ENCODE measurements around a stretch of chr13.

DNA sequence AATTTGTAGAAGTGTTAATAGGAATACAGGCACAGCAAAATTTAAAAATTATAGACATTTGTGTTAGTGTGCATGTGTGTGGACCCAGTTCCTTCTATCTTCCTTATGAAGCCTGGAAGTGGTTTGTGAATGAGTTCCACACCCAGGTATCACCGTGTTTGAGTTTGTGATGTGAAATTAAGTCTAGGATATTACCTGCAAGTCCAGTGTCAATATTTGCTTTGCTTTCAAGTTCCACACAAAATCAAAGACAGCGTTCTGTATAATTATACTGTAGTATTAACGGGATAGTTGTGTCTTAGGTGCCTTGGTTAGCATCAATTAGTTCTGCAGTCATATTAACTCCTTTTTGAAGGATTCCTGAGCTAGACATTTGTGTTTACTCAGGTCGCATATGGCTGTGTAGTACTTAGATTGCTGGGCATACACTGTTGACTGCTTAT lies 54.3 kb downstream of the ERCC5 start:
- PRO-cap: no peak

GRCh38 chr13:105919529-105919817 lies 453.6 kb downstream of the DAOA start:
- PRO-cap: no peak

- PRO-cap: unidirectional peak, plus-strand start at chr13:106484804
Observed at GRCh38 chr13:106484701-106485468, 50.6 kb downstream of the EFNB2 start.

DNA sequence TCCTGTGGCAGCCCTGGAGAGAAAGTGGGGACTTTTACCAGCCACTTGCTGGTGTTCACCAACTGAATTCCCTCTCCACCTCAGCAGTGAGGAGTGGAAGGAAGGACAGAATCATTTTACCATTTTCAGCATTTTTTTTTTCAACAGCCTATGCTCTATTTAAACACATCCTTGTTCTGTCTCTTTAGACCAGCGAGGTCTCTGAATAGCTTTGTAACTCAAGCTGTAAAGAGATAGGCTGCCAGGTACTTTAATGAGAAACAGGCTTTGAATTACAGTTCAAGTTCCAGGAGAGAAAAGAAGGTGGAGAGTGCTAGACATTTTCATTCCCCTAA lies 38.9 kb downstream of the EFNB2 start:
- PRO-cap: no peak

GRCh38 chr13:106569461-106570231 lies 1.7 kb upstream of the ARGLU1 start:
- PRO-cap: no peak

GRCh38 chr13:106619964-106620455 lies 52.1 kb upstream of the ARGLU1 start:
- PRO-cap: no peak

DNA sequence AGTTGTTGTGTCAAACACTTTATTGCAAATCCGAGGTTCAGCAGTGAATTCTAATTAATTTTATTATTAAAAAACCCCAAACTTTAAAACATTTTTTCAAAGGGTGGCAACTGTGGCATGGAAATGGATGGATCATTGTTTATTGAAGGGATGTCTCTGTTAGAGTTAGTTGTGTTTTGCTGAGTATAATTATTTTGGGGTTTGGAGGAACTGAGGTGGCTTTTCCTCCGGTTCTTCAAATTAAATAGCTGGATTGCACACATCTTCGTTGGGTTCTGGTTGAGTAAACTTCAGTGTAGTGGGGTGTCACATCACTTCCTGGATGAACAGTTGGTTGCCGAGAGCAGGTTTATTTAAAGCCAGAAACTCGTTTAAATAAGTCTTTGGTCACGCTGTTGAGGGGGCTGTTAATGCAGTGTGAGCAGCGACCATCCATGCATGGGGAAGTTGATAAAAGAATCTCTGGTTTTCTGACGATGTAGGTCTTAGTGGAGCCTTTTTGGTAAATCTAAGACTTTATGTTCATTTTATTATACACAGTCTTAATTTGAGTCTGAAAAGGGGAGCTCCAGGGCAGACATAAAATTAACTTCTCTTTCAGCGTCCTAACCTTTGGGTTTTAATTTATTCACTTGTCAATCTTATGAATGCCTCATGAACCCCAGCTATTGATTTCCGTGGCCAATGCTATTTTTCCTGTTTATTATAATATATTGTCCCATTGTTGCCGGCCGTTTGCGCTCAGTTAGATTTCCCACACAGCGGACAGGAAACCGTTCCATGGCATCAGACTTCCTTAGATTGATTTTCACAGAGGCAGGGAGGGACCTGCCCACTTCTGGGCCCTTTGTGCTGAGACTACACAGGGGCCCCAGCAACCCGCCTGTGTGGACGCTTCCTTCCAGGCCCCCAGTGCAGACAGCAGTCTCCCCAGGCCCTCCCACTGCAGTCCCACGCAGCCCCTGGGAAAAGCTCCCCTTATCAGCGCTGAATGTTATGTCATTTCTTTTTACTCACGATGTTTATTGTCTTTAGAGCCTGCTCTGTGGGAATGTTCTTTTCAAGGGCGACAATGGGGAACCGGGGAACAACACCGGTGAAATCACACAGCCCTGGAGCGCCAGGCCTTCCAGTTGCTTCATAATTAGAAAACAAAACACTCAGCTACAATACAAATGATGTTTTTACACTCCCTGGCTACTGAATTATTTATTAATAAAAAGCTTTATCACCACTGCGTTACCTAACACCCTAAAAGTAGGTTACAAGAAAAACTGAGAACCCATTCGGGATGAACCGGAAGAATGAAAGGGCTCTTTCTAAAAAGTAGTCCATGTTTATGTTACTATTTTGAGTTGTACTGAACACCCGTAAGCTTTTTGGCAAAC lies 351.5 kb upstream of the ARGLU1 start:
- PRO-cap: no peak

- PRO-cap: no peak
Observed at GRCh38 chr13:107653766-107654055, 213.6 kb downstream of the NALF1 start.

- PRO-cap: no peak
Observed at GRCh38 chr13:108587337-108587536, 42.2 kb upstream of the MYO16 start.

GRCh38 chr13:109155018-109155928 lies 525.9 kb downstream of the MYO16 start:
- PRO-cap: no peak

DNA sequence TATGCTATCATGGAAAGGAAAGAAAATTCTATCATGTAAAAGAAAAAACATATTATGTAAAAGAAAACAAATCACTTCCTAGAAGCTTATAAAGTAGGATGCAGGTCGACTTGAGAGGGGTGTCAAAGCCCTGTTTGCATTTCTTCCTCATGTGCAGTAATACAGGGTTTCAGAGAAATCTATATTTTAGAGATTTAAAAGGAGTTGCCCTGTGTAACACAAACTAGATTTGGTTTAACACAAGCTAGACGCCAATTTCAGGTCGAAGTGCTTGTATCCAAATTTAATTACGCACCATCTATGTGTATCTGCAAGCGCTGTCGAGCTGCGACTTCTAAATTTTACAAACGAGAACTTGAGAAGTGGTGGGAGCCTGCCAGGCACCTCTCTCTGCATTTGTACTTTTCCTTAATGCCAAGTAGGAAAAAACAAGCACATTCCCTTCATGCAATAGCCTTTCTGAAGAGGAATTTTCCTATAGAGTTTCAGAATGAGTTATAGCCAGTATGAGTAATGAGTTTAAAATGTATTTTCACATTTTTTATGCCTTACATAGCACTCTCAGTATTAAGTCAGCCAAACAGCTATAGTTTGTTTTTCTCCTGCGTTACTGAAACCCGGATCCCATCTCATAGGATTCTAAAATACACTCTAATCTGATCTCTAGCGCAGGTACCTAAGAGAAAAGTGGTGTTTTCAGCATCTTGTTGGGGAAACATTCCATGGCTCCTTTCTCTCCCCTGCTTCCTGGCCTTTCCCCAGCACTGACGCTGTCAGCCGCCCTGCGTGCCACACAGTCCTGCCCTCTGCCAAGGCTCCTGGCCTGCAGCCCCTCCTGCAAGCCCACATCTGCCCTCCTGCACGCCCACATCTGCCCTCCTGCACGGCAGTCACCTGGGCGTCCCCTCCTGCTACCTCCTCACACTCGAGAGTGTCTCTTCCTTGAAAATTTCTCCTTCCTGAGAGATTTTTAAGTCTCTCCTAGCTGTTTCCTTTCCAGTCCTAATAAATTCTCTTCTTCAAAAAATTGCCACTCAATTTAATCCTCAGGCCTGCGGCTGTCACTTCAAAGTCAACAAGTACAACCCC lies 526.9 kb downstream of the MYO16 start:
- PRO-cap: no peak

GRCh38 chr13:109268627-109269311 lies 517.6 kb downstream of the IRS2 start:
- PRO-cap: no peak

- PRO-cap: no peak
Observed at GRCh38 chr13:109657345-109657747, 129.0 kb downstream of the IRS2 start.

GRCh38 chr13:109669035-109669680 lies 117.2 kb downstream of the IRS2 start:
- PRO-cap: no peak

GRCh38 chr13:109770536-109770949 lies 15.8 kb downstream of the IRS2 start:
- PRO-cap: no peak

- PRO-cap: no peak
Observed at GRCh38 chr13:109869382-109870459, 83.3 kb upstream of the IRS2 start.

DNA sequence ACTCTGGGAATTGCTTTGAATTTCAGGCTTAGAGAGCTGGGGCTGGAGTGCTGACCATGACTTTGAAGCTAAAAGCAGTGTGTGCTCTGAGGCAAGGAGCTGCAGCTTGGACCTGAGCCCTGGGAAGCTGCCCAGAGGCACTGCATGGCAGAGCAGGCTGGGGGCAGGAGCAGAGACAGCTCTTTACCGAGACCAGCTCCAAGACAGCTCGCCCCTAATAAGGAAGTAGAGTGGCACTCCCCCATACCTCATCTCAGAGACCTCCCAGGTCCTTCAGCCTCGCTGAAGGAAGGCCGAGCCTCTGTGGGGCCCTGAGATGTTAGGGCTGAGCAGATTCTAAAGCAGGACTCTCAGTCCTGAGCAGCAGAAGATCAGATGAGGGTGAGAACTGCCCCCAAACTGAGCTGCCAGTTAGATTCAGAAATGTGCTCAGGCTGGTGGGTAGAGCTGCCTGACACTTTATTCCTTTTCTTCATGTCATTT lies 200.1 kb downstream of the COL4A1 start:
- PRO-cap: no peak

DNA sequence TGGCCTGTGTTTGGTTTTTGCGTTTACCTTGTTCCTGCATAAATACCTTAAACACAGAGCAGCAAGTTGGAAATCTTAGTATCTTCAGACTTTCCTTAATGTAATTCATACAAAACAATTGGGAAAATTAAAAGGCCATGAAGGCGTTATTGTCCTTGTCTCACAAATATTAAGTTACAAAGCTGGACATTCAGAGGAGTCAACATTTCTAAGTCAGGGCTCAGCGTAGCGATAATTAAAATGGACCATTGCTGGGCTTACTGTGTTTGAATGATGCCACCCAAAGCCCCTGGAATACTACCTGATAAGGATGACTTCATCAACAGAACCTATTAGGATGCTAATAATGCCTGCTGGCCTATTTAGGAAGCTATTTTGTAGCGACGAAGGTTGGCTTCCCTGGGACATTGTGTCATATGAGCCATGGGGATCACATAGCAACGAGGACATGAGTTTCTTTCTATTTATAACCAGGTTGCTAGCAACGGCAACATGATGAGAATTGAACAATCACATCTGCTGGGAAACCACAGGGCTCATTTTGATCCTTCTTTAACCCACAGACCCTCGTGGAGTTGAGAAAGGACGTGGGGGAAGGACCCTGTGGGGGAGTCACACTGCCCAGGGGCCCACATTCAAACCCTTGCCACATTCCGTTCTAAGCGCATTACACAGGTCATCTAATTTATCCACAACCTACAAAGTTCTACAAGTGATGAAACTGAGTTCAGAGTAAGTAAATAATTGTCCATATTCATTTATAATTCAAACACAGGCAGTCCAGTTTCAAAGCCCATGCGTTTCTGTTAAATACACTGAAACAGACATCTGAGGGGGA lies 172.2 kb downstream of the COL4A1 start:
- PRO-cap: no peak

DNA sequence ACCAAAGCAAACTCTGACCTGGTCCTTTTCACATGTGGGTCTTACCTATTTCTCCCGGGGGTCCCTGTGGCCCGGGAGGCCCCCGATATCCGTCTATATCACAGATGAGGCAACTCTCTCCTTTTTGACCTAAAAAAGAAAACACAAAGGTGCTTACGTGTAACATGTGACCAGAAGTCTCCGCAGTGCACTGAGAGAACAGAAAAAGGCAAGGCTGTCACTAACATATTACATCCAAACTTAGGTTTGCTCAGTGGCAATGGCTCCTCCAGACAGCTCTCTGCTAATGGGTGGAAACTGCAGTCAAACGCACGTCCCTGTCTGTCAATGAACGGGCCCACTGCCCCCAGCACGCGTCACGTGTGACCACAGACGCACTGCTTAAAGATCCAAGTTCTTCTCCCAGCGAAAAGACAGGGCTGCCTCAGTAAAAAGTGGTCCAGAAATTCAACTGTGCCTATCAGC lies 114.1 kb downstream of the COL4A1 start:
- PRO-cap: no peak

- PRO-cap: no peak
Observed at GRCh38 chr13:110198335-110198728, 108.6 kb downstream of the COL4A1 start.